Neutrophil (primary cell): ENCODE data around the genes ADRA2C and ZBTB49.

DNA sequence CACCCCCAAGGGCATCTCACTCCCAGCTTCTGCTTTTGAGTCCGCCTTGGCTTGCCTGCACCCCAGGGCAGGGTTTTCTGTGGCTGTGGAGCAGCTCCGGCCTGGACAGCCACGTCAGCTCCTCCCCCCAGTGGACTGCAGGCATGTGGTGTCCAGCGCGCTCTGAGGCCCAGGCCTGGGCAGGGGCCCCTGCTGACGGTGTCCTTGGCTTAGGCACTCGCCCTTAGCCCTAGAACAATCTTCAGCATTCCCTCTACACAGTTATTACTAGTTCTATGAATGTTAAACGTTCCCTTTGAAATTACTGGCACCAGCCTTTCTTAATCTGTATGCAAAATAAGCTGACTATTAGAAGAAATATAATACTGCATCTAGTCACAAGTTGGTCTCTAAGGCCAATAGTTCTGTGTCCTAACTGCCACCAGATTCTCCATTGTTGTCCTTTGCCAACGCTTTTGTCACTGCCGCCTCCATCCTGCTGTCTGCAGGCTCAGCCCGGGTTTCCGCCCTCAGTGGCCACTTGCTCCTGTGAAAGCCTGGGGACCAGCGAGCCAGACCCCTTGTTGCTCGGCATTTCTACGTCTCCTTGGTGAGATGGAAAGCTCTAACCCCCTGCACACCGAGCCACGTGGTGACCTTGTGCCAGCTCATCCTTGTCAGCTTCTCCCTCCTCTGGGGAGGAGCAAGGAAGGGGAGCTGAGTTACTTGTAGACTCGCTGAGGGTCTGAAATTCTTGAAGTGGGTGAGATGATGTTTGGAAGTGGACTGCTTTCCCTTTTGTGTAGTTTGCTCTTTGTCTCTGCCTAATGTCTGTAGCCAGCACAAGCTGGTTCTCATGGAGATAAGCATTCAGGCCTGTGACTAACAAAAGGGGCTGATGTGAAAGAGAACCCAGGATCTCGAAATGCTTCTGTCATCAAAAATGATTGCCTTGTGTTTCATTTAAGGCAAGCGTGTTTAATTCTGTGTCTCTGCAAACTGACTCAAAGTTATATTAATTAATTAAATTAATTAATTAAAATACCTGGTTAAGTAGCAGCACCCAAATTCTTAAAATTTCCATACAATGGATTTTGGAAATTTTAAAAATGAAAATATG, 29.1 kb downstream of the RGS12 start:
- PRO-cap: no peak

GRCh38 chr4:3442251-3442743, 529 bp downstream of the HGFAC start:
- PRO-cap: no peak

GRCh38 chr4:3501205-3501737, 31.0 kb downstream of the LRPAP1 start:
- PRO-cap: no peak

DNA sequence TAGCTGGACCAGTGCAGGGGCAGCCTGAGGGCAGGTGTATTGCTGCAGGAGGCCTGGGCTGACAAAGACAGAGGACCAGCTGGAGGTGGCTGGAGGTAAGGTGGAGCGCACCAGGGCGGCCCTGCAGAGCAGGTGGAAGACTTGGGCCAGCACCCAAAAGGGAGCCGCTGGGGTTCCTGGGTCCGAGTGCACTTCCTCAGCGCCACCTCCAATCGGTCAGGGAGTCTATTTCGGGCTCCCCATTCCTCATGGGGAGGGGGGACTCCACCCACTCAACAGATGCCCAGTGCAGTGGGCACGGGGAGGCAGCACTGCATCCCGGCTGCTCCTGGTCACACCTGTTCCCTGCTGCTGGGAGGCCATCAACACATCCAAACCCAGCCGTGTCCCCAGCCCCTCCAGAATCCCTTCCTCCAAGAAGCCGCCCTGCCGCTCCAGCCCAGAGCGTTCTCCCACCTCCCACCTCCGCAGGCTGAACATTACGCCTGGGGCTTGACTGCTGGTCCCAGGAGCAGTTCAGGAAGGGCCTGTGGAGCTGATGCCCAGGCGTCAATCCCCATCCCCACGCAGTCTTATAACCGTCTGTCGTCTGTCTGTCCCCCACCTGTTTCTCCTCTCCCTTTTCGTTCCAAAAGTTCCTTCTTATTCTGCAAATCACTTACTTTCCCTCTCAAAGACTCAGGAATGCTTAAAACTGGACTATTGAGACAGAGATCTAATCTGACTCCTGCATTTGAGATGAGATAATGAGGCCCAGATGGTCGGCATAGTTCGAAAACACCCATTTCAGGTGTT, 1.3 kb downstream of the LRPAP1 start:
- PRO-cap: no peak

- PRO-cap: no peak
These were observed 19.6 kb upstream of the ADRA2C start for GRCh38 chr4:3746610-3746910.

DNA sequence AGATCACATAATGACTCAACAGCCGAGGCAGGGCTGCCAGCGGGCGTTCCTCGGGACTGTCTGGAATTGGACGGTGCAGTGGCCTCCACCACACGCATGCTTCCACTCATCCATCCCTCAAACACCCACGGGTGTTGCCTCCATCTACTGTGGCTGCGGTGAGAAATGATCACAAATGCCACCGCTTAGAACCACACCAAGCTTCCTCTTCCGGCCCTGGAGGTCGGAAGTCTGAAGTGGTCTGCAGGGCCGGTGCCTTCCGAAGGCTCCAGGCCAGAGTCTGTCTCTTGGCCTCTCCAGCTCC, 6.8 kb upstream of the ADRA2C start:
- PRO-cap: no peak

DNA sequence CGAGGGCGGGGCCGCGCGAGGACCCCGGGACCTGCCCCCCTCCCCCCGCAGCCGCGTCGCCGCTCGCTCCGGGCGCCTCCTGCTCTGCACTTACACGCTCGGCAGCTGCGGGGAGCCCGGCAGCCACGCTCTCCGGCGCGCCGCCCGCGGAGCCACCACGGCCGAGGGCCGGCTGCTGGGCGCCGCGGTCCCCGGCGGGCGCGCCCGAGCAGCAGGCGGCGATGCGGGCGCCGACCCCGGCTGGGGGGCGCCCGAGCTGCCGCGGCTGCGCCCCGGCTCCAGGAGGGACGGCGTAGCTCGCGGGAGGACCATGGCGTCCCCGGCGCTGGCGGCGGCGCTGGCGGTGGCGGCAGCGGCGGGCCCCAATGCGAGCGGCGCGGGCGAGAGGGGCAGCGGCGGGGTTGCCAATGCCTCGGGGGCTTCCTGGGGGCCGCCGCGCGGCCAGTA, at the start of gene ADRA2C:
Gene ADRA2C (plus strand): TSS at position 89 of the 447 bp plus-strand sequence.
- PRO-cap: no peak

DNA sequence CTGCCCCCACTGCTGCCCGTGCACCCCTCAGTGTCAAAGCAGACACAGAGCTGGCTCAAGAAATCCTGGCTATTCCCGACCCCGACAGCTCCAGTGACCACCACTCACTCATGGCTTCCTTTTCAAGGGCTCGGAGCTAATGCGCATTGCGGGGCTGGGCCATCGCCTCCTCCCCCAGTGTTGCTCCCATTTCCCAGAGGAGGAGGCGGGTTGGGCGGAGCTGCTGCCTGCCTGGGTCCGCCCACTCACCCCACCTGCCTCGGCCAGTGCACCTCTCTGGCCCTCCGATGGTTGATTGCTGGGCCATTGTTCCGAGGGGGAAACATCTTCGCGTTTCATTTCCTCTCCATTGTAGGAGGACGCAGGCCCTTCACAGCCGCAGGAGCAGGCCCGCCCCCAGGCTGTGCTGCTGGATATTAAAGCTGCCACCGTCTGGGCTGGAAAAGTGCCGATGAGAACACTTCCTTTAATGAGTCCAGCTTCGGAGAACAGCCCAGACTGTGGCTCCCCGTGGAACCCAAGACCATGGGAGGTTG, 96.4 kb downstream of the ADRA2C start:
- PRO-cap: no peak

GRCh38 chr4:3938916-3939186, 172.7 kb downstream of the ADRA2C start:
- PRO-cap: no peak

DNA sequence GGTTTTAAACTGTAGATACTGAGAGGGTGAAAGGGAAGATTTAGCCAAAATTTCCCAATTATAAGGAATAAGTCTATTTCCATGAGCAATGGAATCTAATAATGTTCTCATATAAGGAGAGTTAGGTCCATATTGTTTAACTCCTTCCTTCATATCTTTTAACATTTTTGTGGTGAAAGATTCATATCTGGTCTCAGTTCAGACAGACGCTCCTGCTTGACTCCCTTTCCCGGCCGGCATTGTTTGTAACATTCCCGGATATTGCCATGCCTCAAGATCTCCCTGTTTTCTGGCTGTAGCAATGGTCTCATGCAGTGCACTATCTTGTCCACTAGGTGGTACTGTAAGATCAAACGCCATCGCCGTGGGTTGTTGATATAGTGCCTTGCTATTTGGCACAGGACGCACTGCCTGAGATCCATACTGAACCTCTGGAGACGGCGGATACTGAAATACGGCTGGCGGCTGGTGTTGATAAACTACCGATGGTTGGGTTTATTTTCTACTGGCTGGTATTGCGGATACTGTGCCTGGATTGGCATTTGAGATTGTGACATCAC, 218.5 kb downstream of the ADRA2C start:
- PRO-cap: no peak

DNA sequence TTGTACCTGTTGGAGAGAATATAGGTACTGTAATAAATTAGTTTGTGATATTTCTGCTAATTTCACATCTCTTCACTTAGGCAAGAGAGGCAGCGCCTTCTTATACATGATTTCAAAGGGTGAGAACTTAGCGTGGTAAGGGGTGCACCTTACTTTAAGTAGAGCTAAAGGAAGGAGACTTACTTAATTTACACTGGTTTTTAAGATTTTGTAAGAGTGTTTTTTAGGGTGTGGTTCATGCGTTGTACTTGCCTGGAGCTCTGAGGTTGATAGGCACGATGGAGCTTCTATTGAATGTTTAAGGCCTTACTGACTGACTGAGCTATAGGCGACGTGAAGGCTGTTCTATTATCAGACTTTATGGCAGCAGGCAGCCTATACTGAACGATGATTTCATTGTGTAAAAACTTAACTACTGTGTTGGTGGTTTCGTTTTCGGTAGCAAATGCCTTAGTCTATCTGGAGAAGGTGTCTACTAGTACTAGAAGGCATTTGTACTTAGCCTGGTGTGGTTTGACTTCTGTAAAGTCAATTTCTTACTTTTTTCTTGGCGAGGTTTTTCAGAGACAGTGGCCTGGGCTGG, 194.5 kb downstream of the OTOP1 start:
- PRO-cap: no peak

DNA sequence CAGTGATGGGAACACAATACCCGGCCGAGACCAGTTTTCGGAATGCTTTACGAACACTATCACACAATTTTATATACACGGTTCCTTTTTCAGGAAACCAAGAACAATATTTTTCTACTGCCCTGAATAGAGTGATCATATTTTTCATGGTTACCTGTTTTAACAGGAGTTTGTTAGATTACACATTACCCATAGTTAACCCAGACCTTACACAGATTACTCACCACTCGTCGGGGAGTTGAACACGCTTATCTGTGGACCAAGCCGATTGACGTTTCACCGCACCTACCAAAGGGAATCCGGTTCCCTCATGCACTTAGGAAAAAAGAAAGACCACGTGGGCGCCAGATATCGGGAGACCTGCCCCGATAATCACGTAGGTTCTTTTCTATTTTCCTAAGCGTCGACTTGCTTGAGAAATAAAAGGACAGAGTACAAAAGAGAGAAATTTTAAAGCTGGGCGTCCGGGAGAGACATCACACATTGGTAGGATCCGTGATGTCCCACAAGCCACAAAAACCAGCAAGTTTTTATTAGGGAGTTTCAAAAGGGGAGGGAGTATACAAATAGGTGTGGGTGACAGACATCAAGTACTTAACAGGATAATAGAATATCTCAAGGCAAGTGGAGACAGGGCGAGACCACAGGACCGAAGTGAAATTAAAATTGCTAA, 178.8 kb downstream of the OTOP1 start:
- PRO-cap: no peak

- PRO-cap: no peak
These were observed 19.8 kb upstream of the TMEM128 start for GRCh38 chr4:4267676-4268336.

DNA sequence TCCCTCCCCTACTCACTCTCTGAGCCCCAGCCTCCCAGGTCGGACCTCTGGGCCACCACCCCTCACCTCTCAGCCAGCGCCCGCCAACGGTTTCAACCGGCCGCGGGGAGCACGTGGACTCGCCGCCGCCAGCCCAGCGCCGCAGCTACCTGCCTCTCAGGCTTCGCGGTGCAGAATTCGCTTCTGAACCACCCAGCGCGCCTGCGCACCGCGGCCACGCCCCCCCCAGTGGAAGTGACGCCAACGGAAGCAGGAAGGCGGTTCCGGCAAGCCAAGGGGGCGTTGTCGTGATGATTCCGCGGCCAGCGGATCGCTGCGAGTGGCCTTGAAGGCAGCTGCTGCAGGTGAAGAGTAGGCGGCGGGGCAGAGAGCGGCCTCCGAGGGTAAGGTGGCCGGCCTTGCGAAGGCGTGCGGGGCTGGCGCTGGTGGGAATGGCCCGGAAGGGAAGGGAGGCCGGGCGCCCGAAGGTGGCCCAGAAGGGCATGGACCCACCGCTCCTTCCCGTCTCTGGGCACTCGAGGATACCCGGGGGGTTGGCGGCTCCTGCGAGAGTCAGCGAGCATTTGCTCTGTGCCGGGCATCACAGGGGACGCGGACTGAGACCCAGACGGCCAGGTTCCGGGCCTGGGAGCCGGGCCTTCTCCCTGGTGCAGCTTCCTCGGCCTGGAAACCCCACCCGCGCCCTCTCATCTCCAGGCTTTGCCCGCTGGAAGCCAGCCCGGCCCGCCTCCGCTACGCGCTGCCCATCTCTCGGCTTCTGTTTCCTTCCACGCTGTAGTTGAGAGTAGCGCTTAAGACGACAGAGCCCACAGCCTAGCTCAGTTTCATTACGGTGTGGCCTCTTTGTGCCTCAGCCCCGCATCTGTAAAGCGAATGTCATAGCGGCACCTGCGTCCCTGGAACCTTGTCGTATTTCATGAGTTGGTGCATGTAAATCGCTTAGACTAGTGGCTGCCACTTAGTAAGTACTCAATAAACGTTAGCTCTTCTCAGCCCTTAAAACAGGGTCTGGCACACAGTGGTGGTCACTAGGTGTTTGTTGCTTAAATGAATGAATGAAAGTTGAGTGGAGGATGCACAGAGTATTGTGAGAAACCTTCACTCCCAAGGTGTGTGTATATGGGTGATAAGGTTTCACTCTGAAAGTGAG, at the start of gene ZBTB49:
Gene ZBTB49 (plus strand): TSS at position 282 of the 1,150 bp plus-strand sequence.
- PRO-cap: unidirectional peak, plus-strand start at position 305 of the sequence

- PRO-cap: no peak
These were observed 107.1 kb upstream of the STX18 start for GRCh38 chr4:4648718-4649602.

DNA sequence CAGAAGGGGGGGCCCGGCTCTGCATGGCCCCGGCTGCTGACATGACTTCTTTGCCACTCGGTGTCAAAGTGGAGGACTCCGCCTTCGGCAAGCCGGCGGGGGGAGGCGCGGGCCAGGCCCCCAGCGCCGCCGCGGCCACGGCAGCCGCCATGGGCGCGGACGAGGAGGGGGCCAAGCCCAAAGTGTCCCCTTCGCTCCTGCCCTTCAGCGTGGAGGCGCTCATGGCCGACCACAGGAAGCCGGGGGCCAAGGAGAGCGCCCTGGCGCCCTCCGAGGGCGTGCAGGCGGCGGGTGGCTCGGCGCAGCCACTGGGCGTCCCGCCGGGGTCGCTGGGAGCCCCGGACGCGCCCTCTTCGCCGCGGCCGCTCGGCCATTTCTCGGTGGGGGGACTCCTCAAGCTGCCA, 414 bp downstream of the MSX1 start:
- PRO-cap: no peak

DNA sequence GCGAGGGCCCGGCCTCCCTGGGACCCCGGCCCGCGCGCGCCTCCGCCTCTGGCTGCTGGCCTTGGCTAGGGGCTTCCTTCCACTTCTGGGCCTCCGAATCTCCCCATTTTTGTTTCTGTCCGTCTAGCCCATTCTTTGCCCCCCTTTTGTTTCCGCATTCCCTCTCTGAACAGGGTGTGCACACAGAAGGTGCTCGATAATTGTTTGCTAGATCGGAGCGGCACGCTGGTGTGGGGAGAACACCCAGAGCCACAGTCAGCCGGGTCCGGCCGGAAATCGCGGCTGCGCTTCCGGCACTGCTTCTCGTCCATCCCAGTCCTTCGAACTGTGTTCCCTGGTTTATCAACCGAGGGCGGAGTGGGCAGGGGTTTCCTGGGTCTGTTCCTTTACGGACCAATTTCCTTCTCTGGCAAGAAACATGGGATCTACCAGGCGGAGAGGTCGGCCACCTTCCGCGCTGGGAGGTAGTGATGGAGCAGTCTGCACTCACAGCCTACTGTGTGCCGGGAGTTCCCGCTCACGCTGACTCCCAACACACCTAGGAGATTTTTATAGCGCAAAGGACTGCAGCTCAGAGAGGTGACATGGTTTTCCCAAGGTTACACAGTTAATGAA, 6.6 kb downstream of the MSX1 start:
- PRO-cap: no peak

DNA sequence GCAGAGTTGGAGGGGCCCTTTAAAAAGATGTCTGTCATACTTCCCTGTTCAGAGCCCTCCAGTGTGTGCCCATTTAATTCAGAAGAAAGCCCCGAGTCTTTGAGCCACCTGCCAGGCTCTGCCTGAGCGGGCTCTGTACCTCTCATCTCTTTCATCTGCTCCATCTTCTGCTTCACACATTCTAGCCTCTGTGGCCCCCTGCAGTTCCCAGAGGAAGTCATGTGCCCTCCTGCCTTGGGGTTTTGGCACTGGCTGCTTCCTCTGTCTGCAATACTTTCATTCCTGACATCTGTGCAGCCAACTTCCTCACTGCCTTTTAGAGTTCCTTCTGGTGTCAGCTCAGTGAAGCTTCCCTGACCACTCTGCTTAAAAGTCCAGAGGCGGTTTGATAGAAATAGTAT, 6.2 kb upstream of the STK32B start:
- PRO-cap: no peak

GRCh38 chr4:5568384-5568849, 139.9 kb downstream of the EVC2 start:
- PRO-cap: no peak

DNA sequence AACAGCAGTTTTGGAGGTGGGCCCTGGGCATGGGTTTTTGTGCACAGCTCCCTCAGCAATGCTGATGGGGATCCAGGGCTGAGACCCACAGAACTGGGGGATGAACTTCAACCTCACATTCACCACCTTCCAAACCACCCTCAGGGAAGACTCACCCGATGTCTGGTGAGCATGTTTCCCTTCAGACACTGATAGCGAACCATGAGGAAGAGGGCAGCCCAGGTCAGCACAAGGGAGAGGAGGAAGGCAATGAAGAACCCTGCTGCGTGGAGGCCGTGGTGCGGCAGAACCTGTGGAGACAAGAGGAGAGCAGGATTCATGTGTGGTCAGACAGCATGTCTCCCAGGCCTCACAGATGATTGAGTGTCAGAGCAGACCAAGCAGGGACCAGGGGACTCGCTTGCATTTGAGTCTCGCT, 43.0 kb downstream of the EVC2 start:
- PRO-cap: no peak